Airway epithelial cell (primary cell): ENCODE results near the genes SNU13, MEI1, SREBF2 and PHETA2.

DNA sequence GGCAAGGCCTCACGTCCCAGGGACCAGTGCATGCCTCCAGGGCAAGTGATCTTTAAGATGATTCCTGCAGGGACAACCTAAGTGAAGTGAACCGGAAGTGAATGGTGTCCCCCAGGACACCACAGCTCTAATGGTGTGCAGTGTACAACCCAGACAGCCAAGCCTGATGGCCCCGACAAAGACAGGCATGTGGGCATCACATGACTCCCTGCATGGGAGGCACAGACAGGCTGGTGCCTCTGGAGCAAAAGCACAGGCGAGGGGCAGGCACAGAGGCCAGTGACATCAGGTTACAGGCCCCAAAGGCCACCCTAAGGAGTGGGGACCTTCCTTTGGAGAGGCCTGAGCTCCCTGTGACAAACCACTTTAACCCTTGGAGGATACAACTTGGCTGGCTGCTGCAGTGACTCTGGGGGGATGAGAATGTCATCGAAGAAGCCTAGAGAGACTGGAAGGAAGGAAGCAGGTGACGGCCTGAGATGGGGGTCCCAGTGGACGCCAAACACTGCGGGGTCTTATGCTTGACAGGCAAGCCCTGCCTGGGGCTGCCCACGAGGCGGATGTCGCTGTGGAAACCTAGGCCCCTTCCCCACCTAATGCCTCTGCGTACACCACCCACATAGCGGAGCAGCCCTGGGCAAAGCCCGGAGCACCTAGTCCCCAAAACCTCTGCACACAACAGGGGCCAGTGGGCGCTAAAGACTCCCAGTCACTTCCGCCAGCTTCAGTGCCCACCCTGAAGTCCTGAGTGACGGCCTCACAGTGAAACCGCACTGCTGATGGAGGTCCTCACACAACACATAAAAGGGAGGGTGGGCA, 12.4 kb downstream of the POLR3H start:
- RAMPAGE, long total RNA = no peak

DNA sequence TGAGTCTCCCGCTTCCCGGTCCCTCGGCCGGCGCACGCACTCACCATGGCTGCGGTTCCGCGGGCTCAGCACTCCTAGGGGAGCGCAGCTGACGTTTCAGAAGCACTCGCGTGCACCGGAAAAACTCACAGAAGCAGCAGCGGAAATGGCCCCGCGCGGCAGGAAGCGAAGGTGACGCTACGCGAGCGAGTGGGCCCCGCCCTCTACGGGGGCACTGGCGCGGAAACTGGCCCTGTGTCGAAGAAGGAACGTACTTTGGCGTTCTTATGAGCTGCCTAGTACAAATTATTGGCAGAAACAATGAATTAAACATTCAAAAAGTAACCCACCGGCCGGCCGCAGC, at the start of gene SNU13:
TSS of gene SNU13 (minus strand) at position 118 of the 343 bp plus-strand sequence.
- RAMPAGE, long total RNA = start-site peak on the minus strand centred at position 98 of the sequence, 75 bp wide, 2,062 and 514 reads in 2 replicates

GRCh38 chr22:41695116-41696420, 3.7 kb upstream of the MEI1 start:
- RAMPAGE, long total RNA = no peak

DNA sequence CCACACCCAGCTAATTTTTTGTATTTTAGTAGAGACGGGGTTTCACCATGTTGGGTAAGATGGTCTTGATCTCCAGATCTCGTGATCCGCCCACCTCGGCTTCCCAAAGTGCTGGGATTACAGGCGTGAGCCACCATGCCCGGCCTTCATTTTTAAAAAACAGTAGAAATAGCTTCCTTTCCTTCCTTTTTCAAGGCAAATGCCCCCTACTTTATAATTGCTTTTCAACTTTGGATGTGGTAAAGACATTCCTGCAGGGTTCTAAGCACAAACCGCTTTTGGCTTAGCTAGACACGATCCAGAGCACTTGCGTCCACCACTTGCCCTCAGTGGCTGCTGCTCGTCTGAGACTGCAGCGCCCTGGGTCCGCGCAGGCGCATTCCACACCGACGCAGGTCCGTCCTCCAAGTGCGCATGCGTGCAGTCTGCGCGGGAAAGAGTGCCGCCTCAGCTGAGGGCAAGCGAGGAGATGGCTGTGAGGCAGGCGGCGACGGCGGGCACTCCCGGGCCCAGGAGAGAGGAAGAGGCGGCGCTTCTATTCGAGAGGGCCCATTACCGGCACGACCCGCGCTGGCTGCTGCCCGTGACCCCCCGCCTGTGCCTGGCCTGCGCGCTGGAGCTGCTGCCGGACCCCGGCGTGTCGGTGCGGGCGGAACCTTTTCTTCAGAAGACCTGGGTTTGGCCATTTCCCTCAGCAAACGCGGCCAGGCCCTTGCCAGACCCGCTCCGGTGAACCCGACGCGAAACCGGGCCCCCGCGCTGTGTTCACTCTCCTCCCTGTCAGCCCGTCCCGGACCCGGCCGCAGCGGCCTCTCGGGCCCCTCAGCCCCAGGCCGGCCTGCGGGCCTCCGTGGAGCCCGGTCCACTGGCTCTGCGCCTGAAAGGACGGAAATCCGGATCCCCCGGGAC, at the start of gene MEI1:
TSS of gene MEI1 (plus strand) at position 434 of the 909 bp plus-strand sequence.
- RAMPAGE, long total RNA = no peak

GRCh38 chr22:41746686-41746939, 47.3 kb downstream of the MEI1 start:
- RAMPAGE, long total RNA = no peak

DNA sequence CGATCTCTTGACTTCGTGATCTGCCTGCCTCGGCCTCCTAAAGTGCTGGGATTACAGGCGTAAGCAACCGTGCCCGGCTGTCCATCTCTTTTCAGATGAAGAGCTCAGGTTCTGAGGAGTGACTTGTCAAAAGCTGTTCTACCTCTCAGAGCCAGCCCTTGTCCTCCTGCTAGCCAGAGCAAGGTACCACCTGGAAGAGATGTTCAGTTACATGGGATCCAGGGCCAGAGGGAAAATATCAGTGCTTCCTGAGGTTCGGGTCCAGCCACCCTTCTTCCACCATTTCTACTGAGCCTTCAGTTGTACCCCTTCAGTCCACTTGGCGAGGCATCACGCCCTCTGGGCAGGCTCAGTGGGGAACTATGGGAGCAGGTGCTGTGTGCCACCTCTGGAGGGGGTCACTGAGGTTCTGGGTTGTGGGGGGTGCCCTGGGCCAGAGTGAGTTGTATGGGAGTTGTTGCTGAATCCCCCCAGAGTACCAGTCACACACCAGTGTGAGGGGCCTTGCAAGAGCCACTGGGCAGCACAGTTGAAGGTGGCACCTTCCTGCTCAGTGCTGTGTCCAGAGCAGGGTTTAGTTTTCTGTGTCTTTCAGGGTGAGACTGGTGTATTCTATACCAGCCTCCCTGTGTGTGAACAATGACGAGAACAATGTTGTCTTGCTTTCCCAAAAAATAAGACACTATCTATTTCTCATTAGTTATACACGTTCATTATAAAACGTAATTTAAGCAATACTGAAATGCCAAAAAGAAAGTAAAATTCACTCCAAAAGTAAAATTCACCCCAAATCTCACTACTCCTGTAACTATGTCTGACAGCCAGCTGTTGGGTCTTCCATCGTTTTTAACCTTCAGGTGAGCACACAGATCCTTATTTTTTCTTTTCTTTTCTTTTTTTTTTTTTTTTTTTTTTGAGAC, 2.7 kb upstream of the SREBF2 start:
- RAMPAGE, long total RNA = no peak

GRCh38 chr22:41832076-41833056, 539 bp upstream of the SREBF2 start:
- RAMPAGE, long total RNA = no peak

GRCh38 chr22:41833057-41833393, at the start of gene SREBF2:
SREBF2 (plus strand) TSS chr22:41833105.
- RAMPAGE, long total RNA = start-site peak on the plus strand at chr22:41833115-41833339, 636 and 342 reads in 2 replicates

- RAMPAGE, long total RNA = no peak
Measured at GRCh38 chr22:41841211-41841720, 8.4 kb downstream of the SREBF2 start.

- RAMPAGE, long total RNA = no peak
Measured at GRCh38 chr22:41910446-41910965, 4.4 kb downstream of the SHISA8 start.

DNA sequence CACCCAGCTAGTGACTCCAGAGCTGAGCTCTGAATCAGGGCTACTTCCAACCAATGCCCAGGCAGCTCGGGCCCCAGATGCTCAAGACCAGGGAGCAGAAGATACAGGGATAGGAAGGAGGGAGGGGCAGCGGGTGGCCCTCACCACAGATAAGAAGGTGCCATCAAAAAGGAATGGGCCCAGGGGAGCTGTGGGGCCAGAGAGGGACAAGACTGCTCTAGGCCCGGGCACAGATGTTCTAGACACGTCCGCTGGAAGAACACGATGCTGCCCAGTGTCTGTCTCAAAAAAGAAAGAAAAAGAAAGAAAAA, 7.5 kb downstream of the CENPM start:
- RAMPAGE, long total RNA = no peak

DNA sequence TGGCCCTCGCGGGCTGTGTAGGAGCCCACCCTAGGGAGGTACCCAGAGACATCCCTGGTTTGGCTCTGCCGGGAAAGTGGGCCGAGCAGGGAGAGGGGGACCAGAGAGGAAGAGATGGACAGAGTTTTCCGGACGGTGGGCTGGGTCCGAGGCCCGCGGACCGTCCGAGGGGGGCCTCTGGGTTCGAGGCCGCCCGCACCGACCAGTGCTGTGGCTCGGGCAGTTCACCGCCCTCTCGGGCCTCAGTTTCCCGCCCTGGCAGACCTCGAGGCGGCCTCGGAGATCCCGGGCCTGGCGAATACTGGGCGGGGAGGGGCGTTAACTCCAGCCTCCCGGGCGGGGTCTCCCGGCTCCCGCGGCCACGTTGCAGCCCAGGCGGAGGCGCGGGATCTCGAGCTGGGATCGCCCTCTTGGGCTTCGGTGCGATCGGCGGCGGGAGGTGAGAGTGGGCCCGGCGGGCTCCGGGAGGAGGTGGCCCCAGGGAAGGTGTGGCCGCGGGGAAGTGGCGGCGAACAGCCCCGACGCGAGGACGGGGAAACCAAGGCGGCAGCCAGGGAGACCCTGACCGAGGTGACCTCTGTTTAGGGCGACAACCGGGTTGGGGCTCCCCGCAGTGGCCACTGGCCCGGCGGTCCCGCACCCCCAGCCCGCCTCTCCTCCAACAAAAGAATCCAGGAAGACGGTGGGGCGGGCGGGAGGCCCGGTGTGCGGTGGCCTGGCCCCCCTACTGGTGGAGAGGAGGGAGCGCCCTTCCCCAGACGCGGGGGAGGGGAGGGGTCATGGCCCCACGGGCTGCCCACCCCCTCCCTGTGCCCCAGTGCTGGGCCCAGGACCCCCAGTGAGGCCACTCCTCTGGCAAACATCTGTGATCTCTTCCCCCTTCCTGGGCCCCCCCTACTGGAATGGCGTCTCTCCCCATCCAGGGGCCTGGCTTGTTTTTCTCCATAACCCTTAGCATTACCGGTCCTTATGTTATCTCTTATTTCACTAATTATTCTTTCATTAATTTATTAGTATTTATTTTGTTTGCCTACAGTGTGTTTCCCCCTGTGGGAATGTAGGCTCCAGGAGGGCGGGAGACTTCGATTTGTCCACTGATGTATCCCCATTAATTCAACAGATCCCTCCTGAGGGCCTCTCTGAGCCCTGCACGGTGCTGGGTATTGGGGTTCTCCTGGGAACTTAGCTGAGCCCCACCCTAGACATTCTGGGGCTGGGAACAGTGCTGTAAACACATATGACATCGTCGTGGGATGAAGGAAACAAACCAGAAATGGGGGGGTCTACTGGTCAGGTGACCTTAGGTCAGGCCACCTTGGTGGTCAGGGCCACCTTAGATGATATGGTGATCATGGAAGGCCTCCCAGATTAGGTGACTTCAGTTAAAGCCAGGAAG, at the start of gene PHETA2:
TSS of gene PHETA2 (plus strand) at position 346 of the 1,396 bp plus-strand sequence.
- RAMPAGE, long total RNA = no peak

- RAMPAGE, long total RNA = no peak
Measured at GRCh38 chr22:42082289-42082788, 2.8 kb downstream of the SMDT1 start.

- RAMPAGE, long total RNA = no peak
Measured at GRCh38 chr22:42273547-42274525, 3.4 kb upstream of the TCF20 start.

GRCh38 chr22:42433669-42434158, 1.5 kb upstream of the NFAM1 start:
- RAMPAGE, long total RNA = no peak

DNA sequence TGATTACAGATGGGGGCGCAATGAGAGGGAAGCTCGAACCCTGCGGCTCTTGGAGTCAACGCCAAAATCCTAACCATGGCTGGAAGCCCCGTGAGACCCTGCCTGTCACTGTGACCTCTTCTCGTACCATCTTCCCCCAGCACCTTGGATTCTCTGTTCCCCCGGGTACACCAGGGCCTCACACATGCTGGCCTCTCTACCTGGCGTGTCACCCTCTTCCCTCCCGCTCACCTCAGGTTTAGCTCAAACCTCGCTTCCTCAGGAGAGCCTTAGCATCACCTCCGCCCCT, 1.3 kb downstream of the RRP7A start:
- RAMPAGE, long total RNA = no peak

DNA sequence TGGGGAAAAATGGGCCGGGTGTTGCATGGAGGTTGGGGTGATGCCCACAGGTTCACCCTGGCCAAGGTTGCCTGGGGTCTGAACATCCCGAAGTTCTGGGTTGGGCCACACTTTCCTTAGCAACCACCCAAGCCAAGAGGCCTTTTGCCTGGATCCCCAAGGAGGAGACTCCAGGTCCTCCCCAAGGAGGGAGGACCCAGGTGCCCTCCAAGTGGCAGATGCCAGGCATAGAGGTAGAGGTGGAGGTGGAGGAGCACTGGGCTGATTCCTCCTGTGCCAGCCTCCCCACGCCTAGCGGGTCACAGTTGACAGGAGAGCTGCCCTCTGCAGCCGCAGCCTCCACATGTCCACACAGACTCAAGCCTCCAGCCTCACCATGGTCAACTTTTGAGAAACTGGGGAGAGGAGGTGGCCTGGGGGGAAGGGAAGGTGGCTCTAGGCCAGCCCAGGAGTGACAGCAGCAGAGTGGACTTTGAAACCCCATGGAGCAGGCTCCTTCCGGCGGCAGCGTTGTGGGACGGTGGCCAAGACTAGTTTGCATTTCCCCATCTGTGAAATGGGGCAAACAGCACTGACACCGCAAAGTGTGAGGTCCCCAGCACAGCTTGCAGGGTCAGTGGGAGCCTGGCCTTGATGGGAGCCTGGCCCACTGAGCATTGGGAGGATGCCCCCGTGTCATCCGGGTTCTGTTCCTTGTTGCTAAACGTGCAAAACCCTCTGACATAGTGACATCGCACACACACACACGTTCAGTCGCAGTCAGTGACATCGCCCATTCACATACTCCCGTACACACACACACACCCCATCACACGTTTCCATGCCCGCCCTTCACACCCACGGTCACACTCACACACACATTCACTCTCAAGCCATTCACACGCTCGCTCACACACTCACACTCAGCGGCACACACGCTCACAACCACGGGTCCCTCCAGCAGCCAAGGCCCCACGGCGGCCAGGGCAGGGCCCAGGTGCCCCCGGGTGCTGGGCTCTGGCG, 841 bp downstream of the CYB5R3 start:
- RAMPAGE, long total RNA = no peak

GRCh38 chr22:42688269-42689007, 32.2 kb downstream of the A4GALT start:
- RAMPAGE, long total RNA = no peak

DNA sequence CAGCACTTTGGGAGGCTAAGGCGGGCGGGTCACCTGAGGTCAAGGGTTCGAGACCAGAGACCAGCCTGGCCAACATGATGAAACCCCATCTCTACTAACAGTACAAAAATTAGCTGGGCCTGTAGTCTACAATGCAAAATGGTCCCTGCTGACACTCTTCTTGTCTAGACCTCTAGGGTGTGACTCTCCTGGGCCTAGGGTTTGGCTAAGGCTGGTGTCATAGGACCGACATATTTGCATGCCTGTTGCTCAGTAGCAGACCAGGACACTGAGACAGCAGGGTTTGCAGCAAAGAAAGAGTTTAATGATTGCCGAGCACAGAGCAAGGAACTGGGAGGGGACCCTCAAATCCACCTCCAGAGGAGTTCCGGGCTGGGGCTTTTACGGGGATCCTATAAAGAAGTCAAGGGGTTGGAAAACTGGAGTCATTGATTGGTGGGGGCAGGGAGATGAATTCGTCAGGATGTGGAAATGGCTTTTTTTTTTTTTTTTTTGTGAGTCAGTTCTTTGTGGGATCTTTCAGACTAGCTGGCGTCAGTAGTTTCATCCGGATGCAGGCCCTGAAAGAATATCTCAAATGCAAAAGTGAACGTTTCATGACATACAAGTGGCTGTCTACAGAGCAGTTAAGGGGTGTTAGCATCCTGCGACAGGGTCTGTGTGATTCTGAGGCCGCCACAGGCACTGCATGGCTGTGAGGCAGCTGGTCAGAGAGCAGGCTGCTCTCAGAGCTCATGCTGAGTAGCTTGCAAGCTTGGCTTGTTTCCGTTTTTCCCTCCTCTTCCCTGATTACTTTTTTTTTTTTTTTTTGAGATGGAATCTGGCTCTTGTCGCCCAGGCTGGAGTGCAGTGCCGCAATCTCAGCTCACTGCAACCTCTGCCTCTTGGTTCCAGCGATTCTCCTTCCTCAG, 27.3 kb upstream of the A4GALT start:
- RAMPAGE, long total RNA = no peak

DNA sequence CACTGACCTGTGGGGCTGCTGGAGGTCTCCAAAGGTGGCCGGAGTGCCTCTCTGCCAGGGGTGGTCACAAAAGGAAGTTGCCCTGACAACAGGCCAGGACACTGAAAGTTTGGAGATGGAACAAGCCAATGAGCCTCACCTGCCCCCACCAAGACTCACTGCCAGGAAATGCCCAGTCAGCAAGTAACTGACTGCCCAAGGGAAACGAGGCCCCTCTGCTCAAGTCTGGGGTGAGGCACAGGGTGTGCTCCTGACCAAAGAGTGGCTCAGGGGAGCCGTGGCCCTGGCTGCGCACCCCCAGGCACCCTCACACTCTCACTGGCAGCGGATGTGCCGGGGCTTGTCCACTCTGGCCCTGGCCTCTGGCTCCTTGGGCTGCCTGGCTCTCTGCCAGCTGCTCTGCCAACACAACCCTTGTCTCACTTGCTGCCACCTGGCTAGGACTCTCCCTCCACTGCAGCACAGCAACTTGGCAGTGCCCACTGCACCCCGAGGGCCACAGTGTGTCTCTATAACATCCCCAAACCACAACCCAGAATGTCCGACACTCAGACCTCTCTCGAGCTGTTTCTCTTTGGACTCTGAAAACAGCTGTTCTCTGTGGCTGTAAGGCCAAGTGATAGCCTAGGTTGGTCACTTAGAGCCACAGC, 51.5 kb downstream of the ARFGAP3 start:
- RAMPAGE, long total RNA = no peak